SP-49 (cell line): ENCODE data around the genes CTNNB1, CYP8B1, KRBOX1 and GASK1A.

GRCh38 chr3:40892762-40893087, 306.6 kb upstream of the CTNNB1 start:
- PRO-cap: no peak

- PRO-cap: bidirectional peak, plus-strand start at chr3:41199505, minus-strand start at chr3:41199357
Observed at GRCh38 chr3:41199171-41199828, at the start of gene CTNNB1. Gene CTNNB1, plus strand, starts transcription at chr3:41199505.

DNA sequence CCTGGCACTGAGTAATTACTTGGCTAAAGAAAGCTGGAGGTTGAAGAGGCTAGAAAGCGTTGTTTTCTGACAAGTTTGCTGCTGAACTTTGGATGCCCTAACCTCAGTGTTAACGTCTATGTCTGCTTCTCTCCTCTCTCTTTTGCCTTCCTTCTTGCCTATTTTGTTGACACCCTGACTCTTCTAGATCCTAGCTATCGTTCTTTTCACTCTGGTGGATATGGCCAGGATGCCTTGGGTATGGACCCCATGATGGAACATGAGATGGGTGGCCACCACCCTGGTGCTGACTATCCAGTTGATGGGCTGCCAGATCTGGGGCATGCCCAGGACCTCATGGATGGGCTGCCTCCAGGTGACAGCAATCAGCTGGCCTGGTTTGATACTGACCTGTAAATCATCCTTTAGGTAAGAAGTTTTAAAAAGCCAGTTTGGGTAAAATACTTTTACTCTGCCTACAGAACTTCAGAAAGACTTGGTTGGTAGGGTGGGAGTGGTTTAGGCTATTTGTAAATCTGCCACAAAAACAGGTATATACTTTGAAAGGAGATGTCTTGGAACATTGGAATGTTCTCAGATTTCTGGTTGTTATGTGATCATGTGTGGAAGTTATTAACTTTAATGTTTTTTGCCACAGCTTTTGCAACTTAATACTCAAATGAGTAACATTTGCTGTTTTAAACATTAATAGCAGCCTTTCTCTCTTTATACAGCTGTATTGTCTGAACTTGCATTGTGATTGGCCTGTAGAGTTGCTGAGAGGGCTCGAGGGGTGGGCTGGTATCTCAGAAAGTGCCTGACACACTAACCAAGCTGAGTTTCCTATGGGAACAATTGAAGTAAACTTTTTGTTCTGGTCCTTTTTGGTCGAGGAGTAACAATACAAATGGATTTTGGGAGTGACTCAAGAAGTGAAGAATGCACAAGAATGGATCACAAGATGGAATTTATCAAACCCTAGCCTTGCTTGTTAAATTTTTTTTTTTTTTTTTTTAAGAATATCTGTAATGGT, 39.9 kb downstream of the CTNNB1 start:
- PRO-cap: no peak

GRCh38 chr3:42149994-42150348, 58.8 kb downstream of the TRAK1 start:
- PRO-cap: no peak

DNA sequence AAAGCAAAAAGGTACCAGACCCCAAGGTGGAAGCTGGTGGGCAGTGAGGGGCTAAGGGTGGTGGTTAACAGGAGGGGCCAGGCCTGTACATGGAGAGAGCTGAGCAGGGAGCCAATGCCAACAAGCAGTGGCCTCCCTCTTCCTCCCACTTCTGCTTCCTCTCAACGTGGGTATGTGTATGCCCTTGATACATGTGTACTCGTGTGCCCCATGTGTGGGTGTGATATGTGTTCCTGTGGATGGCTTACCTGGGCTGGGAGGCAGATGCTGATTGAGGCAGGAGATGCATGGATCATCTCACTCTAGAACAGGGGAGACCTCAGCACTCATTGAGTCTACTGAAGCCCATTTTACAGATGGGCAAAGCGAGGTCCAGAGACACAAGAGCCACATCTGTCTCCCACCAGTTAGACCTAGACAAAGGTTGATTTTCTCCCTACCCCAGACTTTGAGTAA, 939 bp downstream of the VIPR1 start:
- PRO-cap: no peak

DNA sequence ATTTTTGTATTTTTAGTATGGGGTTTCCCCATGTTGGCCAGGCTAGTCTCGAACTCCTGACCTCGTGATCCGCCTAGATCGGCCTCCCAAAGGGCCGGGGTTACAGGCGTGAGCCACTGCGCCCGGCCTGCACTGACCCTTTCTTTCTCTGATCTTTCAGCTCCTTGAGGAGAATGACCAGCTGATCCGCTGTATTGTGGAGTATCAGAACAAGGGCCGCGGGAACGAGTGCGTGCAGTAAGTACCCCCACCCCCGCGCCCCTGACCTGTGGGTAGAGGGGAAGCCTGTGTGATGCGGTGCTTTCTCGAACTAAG, 662 bp downstream of the SS18L2 start:
- PRO-cap: no peak

DNA sequence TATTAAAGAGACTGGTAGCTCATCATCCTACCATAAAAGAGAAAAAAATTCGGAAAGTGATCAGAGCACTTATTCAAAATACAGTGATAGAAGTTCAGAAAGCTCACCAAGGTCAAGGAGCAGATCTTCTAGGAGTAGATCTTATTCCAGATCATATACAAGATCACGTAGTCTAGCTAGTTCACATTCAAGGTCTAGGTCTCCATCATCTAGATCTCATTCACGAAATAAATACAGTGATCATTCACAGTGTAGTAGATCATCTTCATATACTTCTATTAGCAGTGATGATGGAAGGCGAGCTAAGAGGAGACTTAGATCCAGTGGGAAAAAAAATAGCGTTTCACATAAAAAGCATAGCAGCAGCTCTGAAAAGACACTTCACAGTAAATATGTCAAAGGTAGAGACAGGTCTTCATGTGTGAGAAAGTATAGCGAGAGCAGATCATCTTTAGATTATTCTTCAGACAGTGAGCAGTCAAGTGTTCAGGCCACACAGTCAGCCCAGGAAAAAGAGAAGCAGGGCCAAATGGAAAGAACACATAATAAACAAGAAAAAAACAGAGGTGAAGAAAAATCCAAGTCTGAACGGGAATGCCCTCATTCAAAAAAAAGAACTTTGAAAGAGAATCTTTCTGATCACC, 15.7 kb upstream of the ZBTB47 start:
- PRO-cap: no peak

GRCh38 chr3:42651530-42651973, 1.9 kb upstream of the ZBTB47 start:
- PRO-cap: no peak

GRCh38 chr3:42663523-42664455, 10.3 kb downstream of the ZBTB47 start:
- PRO-cap: no peak

DNA sequence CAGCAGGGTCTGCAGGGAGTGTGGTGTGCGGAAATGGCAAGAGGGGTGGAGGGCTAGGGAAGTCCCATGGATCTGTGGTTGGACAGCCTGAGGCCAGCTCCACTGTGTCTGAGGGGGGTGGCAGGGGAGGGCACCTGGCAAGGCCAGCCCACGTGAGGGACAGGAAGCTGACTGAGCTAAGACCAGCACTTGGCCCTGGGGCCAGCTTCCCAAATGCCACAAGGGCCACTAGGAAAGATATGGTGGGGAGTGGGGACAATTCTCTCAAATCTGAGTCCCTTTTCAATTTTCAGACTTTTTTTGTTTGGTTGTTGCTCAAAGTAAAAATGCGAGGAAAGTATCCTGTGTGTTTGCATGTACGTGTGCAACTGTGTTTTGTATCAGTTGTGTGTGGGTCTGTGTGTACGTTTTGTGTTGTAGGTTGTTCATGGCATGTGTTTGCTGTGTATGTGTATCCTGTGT, 2.0 kb upstream of the HHATL start:
- PRO-cap: no peak

DNA sequence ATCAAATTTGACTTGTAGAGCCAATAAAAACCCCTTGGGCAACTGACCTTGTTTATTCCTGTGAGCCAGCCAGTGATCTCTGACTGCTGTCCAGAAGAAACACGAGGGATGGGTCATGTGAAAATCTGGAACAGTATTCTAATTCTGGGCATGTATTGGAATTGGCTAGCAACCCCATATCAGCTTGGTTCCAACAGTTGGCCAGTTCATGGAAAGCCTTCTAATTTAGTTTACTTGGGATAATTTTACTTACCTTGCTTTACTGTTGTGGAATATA, 19.1 kb upstream of the HHATL start:
- PRO-cap: no peak

DNA sequence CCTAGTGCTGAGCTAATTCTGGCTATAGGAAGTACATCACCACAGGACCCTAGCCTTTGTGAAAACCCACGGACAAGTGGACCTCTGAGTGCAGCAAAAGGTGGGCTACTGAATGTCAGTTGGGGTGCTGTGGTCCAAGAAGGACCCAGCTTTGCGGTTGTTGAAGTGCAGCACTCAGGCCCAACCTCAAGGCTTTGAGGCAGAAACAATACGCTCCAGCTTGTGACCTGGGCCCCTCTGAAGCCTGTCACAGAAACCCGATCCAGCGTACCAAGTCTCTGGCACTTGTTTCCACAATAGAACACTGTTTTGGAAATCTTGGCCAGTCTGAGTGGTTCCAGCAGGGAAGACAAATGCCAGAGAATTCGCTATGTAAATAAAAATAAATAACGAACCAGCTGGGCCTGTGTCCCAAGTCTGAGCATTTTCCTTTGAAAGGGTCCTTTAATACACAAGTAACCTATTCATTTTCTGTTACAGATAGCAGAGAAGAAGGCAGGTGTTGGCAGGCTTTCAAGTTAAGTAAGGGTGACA, 26.6 kb downstream of the CCDC13 start:
- PRO-cap: no peak

- PRO-cap: no peak
Observed at GRCh38 chr3:42778439-42779054, 5.5 kb upstream of the CCDC13 start.

DNA sequence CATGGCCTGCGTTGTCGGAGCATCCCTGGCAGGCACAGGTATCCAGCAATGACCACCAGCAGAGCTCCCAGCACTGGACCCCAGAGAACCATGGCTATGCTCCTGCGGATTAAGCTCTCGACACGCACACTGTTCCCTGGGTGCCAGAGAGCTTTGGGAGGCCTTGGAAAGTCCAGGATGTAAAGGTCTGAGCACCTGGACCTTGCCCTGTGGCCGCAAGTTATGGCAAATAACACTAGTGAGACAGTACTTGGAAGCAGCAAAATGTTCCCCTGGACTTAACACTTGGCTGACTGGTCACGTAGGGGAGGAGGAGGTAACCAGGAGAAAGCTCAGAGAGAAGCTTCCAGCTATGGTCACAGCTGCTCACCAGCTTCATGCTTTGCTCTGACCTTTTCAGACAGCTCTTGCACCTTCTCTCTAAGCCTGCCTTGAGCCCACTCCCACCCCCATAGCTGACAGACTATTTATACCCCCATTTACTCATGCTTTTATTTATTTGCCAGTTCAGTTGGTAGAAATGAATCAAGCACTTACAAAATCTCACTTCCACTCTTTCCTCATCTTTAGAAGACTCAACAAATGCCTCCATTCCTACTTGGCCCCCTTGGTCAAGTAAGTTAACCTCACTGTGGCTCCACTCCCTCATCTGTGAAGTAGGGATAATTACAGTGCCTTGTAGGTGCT, at the start of gene CYP8B1:
Gene CYP8B1 (minus strand): TSS at position 155 of the 687 bp plus-strand sequence.
- PRO-cap: no peak

DNA sequence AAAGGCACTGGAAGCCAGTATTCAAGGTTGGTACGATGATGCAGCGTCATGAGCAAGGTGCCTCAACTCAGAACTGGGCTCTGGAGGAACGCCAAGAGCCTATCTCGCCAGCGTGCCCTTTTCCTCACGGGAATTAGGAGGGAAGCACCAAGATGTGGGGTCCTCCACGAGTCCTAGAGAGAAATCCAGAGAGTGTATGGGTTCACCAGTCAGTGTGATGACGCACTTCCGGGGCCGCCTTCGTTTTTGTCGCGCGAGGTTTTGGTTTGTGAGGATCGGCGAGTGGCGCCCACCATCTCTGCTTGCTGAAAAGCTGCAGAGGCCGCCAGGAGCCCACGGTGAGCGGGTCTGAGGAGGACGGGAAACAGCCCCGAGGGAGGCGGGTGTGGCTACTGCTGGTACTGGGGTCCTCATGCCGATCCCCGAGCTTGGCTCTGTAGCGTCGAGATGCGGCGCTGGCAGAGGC, at the start of gene KRBOX1:
Gene KRBOX1 (plus strand): TSS at position 269 of the 466 bp plus-strand sequence.
- PRO-cap: no peak

- PRO-cap: no peak
Observed at GRCh38 chr3:42978943-42979960, at the start of gene GASK1A. Gene GASK1A, plus strand, starts transcription at chr3:42979311.

DNA sequence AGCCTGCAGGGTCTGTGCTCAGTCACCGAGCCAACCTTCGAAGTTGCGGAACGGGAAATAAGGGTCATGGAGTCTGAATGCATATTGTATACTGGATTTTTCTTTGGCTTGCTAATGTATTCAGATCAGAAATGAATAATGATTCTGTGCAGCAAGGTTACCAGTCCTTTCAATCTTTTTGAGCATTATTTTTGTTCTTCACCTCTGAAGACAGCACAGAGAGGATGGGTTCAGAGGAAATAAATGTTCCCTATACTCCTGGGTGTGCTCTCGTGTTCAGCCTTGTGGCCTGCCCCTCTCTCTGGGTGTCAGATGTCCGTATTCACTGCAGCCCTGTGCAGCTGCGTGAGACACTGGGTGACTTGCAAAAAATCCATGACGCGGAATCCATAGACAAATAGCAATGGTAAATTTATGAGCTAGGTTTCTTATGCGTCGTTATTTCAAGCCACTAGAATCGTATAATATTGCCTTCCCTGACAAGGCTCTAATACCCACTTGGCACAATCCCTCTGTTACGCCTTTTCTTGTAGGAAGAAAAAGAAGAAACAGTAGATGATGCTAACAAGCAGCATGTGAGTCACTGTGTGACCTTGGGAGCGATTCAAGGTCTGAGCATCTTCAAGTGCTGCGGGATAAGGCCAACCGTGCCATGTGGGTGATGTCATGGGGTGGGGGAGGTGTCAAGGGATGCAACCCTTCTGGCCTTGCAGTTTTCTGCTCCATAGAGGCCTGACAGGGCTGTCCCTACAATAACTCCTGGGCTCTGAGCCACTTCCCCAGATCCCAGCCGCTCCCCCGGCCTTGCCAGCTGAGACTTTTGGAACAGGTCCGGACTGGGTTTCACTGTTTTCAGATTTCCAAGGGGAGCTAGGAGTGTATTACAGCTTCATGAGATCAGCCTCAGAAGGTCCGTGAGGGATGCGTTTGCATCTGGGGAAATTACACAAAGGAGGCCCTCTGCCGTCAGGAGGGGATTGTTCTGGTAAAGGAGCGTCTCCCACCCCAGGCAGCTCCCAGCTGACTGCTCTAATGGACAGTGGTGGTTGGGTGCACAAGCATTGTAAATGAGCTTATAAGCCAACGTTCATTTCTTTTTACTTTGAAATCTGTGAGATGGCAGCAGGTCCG, 47.5 kb upstream of the POMGNT2 start:
- PRO-cap: no peak

GRCh38 chr3:43346880-43347499, 60.6 kb downstream of the SNRK start:
- PRO-cap: no peak

- PRO-cap: no peak
Observed at GRCh38 chr3:43347500-43348318, 61.4 kb downstream of the SNRK start.

- PRO-cap: no peak
Observed at GRCh38 chr3:43350964-43351424, 64.7 kb downstream of the SNRK start.